Diencephalon (tissue), 2 donors: ENCODE measurements around a stretch of chr5.

GRCh38 chr5:1498101-1498638 is 25.6 kb downstream of the LPCAT1 start:
- RAMPAGE, long total RNA, result no peak

DNA sequence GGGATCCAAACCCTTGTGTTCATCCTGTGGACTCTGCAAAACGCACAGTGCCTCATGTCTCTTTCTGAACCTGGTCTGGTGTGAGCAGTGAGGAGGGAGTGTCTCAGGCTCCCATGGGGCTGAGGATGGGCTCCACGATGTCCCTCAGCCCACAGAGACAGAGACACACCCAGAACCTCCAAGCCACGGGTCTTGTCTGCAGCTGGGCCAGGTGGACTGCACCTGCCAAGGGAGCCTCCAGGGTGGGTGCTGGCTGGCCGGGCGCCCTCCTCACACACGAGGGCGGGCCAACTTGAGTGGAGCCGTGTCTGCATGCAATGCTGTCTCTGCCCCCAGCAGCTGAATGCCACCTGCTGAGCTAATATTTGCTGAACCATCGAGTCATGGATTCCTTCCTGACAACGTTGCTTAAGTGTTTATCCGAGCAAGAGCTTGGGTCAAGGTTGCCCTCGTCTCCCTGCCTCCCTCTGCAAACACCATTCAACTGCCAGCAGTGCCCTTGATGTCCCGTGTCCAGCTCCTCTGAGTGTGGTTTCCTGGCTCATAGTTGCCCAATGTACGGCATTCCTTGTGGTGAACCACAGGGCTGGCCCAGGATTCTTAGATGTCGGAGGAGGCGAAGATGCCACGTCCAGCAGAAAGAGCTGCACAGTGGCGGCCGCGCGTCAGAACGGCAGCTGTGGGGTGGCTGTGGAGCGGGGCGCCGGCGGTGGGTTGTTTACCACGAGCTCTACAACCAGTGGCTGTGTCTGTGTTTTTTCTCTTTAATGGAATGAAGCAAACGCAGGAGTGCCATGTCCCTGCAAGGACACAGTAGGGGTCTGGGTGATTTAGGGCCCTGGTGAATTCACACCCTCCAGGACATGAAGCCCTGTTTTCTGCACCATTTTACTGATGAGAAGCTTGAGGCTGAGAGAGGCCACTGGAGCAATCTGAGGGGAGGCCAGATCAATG is 31.6 kb upstream of the LPCAT1 start:
- RAMPAGE, long total RNA, result no peak

GRCh38 chr5:1594121-1595089 is 70.6 kb upstream of the LPCAT1 start:
- RAMPAGE, long total RNA, result no peak

GRCh38 chr5:1629824-1630160 is 106.0 kb upstream of the LPCAT1 start:
- RAMPAGE, long total RNA, result no peak

DNA sequence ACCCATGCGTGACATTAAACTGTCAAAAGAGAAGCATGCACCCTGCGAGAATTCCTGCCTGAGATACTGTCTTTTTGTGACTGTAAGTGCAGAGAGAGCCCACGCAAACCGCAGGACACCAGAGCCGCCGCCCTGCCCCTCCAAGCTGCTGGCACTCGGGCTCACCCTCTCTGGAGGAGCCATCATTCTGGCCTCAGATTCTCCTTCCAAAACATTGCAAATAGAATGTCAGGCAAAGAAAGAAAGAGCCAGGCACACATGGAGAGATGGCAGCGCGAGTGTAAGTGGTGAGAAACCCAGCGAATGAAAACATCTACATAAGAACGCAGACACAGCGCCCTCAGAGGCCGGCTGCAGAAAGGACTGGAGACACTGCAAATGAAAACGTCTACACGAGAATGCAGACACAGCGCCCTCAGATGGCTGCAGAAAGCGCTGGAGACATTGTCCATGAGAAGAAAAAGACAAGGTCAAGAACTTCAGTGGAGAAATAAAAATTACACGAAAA is 117.7 kb upstream of the LPCAT1 start:
- RAMPAGE, long total RNA, result no peak

GRCh38 chr5:1827755-1828344 is 26.6 kb downstream of the NDUFS6 start:
- RAMPAGE, long total RNA, result no peak

GRCh38 chr5:1931700-1931956 is 48.9 kb upstream of the IRX4 start:
- RAMPAGE, long total RNA, result no peak

DNA sequence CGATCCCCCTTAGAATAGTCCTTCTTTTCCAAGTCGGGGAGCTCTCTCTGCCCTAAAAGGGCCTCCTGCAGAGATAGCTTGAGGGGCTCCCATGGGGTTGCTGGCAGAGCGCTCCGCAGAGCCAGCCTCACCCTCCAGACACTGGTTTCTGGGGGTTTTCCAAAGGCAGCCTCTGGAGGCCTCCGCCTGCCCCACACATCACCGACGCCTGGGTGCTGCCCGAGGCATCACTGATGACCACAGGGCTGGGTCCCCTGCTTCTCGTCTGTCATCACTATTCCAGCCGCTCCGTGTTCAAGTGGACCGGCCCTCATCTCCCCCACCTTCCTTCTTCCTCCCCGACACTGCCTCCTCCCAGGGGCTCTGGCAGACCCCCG is 64.0 kb upstream of the IRX4 start:
- RAMPAGE, long total RNA, result no peak

- RAMPAGE, long total RNA, result no peak
Observed at GRCh38 chr5:1952181-1953061, 69.7 kb upstream of the IRX4 start.

DNA sequence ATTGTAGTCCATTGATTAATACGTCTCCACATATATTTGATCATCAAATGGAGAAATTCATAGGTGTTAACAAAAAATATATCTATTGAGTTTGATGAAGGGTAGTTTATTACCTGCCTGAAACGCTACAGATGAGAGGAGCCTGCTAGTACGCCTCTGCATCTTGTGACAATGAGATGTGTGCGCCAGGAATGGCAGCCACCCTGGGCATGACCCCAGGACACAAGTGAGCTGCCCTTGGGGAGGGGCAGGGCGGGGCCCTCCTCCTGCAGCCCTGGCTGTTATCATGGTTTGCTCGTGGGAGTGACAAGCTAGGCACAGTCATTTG is 128.7 kb upstream of the IRX4 start:
- RAMPAGE, long total RNA, result no peak

DNA sequence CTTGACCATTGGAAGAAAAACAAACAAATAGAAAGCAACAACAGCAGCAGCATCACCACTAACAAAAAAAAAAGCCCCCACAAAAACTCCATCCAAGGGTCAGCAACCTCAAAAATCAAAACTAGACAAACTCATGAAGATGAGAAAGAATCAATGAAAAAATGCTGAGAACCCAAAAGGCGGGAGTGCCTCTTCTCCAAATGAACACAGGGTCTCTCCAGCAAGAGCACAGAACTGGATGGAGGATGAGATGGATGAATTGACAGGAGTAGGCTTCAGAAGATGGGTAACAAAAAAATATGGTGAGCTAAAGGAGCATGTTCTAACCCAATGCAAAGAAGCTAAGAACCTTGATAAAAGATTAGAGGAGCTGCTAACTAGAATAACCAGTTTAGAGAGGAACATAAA is 113.0 kb upstream of the ADAMTS16 start:
- RAMPAGE, long total RNA, result no peak

DNA sequence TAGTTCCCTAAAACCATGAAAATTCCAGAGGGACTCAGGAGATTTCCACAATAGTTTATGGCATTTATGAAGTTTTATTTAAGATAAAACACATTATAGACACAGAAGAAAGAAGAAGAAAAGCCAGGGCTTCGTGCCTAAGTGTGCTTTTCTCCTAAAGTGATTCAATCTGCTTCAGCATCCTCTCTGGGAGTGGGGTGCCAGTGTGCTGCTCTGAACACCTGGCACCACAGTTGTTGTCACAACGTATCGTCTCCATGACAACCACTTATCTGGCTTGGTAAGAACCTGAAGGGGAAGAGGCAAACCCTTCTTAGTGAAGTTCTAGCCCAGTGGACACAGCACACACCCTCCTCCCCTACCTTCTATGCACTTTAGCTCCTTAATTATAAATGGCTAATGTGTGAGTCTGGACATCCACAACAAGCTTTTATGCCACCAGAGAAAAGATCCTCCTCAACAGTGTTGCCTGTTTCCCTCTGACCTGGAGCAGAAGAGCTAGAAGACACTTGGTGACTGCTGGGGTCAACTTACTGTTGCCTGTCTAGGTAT is 2.0 kb downstream of the ADAMTS16 start:
- RAMPAGE, long total RNA, result no peak

GRCh38 chr5:5420988-5421578 is 1.4 kb upstream of the ICE1 start:
- RAMPAGE, long total RNA, result no peak

GRCh38 chr5:5440901-5441240 is 18.4 kb downstream of the ICE1 start:
- RAMPAGE, long total RNA, result no peak

DNA sequence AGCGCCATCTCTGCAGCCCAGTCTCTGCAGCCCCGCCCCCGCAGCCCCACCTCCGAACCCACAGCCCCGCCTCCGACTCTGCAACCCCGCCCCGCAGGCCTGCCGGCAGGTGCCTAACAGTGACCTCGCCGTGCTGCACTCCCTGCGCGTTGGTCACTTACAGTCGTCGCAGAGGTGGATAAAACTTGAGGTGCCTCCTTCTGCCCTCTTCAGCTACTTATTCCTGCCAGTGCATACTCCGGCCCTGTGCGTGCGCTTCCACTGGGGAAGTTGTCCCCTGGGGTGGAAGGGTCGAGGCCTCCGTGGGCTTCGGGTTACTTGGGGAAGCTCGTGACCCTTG is 72.3 kb downstream of the ICE1 start:
- RAMPAGE, long total RNA, result no peak

- RAMPAGE, long total RNA, result no peak
Observed at GRCh38 chr5:6378879-6379231, 508 bp upstream of the MED10 start.

- RAMPAGE, long total RNA, result no peak
Observed at GRCh38 chr5:6491454-6491943, 42.8 kb downstream of the UBE2QL1 start.

GRCh38 chr5:6659444-6660240 is 26.4 kb downstream of the SRD5A1 start:
- RAMPAGE, long total RNA, result no peak

- RAMPAGE, long total RNA, result no peak
Observed at GRCh38 chr5:6713789-6714849, 887 bp downstream of the TENT4A start.

DNA sequence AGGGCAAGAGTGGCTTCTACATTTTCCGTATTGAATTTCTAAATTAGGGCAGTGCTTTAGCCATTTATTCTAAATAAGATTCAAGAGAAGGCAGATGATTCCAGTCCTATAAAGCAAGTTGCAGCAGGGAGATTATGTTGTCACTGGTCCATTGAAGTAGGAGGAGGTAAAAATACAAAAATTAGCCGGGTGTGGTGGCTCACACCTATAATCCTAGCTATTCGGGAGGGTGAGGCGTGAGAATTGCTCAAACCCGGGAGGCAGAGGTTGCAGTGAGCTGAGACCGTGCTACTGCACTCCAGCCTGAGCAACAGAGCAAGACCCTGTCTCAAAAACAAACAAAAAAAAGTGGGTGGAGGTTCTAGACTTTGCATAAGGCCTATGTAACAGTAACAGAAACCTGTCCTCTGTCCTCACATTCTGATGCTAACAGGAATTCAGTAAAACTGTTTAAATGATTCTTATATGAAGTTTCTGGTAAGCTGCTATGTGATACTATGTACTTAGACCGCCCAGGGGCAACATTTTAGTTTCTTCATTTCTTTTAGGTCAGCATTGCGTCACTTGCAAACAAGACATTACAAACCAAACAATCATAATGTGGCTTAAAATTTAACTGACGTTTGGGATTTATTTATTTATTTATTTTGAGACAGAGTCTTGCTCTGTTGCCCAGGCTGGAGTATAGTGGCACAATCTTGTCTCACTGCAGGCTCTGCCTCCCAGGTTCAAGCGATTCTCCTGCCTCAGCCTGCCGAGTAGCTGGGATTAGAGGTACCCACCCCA is 44.0 kb downstream of the TENT4A start:
- RAMPAGE, long total RNA, result no peak